ENCODE results near the gene PAFAH1B2.

DNA sequence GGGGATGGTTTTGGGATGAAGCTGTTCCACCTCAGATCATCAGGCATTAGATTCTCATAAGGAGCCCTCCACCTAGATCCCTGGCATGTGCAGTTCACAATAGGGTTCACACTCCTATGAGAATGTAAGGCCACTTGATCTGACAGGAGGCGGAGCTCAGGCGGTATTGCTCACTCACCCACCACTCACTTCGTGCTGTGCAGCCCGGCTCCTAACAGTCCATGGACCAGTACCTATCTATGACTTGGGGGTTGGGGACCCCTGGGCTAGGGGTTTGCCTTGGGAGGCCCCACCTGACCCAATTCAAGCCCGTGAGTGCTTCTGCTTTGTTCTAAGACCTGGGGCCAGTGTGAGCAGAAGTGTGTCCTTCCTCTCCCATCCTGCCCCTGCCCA is 2.1 kb downstream of the APOC3 start:
- RRBS, result no CpG with 5 or more reads among the region's 5 CpGs

GRCh38 chr11:116857642-116858678 is 20.5 kb upstream of the APOA1 start:
- RRBS, result no CpG with 5 or more reads among the region's 23 CpGs

DNA sequence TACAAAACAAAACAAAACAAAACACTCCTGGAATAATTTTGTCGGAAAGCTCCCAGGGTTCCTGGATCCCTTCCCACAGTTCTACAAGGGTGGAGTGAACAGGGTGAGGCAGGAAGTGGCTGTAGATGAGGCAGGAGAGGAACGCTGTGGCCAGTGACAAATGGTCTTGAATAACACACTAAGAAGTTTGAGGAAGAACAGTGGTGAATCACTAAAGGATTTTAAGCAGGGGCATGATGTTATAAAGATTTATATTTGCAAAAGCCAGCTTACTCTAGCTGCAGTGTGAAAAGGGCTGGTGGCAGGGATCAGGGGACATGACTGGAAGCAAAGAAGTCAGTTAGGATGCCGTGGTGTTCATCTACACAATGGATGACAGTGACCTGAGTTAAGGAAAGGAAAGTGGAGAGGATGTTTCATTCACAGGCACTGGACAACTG is 33.9 kb upstream of the APOA1 start:
- RRBS, result no CpG with 5 or more reads among the region's 3 CpGs

GRCh38 chr11:116924728-116925597 is 87.5 kb upstream of the APOA1 start:
- RRBS, result no CpG with 5 or more reads among the region's 10 CpGs

DNA sequence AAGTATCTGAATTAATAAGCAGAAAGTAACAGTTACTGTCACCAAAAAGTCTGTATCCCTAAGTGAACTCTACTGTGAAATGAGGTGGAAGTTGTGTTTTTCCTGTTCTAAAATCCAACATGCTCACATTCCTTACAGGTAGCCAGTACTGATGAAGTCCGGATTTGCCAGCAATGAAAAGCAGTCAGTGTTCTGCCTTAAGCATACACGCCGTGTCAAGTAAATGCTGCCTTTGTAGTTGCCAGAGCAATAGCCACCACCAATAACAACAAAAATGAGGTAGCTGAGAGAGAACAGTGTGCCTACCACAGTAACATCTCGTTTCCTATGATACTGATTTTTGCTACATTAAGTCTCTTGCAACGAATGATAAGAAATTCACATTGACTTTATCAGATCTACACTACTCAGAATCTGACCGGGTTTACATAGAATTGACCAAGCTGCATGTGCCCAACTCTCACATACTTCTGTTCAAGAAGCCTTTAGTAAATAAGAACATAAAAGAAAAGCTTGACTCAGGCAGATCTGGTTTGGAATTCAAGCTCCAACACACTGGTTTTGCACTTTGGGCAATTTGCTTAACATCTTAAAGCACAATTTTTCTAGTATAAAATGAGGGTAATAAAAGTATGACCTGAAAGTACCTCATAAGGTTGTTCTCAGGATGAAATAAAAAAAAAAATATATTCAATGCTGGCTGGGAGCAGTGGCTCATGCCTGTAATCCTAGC is 95.3 kb downstream of the SIK3 start:
- RRBS, result no CpG with 5 or more reads among the region's 6 CpGs

- RRBS, result no CpG with 5 or more reads among the region's 3 CpGs
These were observed 14.6 kb downstream of the SIK3 start for GRCh38 chr11:117083552-117084005.

- RRBS, result 2% methylated on average over 28 of the region's 96 CpGs
These were observed at the start of gene PAFAH1B2 for GRCh38 chr11:117143762-117145022. TSS of gene PAFAH1B2 (plus strand) at chr11:117144287.

- RRBS, result no CpG with 5 or more reads among the region's 11 CpGs
These were observed 2.1 kb upstream of the TAGLN start for GRCh38 chr11:117196865-117197656.

DNA sequence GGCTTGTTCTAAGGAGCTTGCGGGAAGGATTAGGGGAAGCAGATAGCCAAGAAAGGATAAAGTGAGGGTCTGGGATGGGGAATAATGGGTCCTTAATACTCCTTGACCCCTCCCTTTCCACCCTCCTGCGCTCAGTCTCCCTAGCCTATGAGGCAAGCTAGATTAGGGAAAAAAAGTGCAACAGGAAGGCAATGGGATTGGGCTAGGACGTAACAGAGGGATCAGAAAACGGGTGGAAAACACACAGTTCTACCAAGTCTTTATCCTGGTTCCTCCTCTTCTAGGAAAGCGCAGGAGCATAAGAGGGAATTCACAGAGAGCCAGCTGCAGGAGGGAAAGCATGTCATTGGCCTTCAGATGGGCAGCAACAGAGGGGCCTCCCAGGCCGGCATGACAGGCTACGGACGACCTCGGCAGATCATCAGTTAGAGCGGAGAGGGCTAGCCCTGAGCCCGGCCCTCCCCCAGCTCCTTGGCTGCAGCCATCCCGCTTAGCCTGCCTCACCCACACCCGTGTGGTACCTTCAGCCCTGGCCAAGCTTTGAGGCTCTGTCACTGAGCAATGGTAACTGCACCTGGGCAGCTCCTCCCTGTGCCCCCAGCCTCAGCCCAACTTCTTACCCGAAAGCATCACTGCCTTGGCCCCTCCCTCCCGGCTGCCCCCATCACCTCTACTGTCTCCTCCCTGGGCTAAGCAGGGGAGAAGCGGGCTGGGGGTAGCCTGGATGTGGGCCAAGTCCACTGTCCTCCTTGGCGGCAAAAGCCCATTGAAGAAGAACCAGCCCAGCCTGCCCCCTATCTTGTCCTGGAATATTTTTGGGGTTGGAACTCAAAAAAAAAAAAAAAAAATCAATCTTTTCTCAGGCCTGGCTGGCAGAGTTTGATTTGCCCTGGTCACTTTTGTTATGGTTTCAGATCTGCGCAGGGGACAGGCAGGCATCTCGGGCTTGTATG is 5.0 kb downstream of the TAGLN start:
- RRBS, result no CpG with 5 or more reads among the region's 19 CpGs

GRCh38 chr11:117224181-117225118 is 7.4 kb downstream of the PCSK7 start:
- RRBS, result no CpG with 5 or more reads among the region's 15 CpGs

DNA sequence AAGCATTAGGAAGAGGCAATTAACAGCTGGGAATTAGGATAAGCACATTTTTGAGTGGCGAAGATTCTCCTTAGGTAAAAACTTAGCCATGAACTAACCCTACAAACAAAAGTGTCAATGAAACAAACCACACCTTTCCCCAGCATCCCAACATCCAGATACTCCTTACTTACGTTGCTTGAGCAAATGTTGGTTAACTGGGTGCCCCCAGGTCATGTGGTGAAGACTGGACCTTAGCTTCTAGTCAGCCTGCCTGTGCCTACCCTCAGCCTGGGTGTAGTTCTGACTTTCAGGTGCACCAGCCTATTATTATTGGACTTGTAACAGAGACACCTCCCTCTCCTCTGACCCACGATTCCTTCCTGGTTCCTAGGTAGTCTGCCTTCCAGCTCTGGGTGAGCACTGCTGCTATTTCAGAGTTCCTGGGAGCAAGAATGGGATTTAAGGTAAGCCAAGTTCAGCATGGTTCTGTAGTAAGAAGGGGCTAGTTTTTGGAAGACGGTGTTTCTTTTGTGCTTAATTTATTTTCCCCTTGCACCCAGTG is 138.3 kb downstream of the DSCAML1 start:
- RRBS, result no CpG with 5 or more reads among the region's 4 CpGs

- RRBS, result 69% methylated on average over 8 of the region's 21 CpGs
These were observed 79.1 kb downstream of the DSCAML1 start for GRCh38 chr11:117717629-117718543.

DNA sequence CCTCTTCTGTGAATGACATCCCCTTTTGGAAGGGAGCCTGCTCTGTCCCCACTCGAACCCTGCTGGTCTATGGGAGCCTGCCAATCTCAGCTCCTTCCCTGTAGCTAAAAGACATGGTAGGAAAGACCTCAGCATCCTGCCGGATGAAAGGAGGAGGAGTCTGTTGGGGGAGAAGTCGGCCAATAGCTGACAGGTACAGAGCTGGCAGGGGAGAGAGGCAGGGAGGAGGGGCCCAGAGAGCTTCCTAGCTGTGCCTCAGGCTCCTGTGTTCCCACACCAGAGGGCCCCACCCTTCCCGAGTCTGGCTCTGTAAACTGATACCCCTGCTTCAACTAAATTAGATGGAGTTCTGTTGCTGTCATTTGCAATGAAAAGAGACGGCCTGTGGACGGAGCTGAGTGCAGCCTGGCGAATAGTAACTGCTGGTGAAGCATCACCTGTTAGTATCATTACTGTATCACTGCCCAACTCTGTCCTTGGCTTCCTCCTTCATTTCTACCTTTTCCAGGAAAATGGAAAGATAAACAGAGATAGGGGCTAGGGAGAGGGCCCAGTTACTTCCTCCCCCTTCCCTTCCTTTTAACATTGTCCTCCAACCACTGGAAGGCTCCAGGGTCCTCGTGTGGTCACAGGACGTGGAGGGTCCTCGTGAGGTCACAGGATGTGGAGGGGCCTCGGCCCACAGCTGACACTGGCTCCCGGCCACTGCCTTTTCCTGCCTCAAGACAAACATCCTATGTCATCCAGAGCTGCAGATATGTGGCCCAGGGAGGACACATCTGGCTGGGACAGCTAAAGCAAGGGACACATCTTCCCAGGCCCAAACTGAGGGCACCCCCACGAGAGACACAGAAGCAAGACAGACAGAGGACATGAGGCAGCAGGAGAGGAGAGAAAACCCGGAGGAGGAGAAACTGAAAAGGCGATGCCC is 15.0 kb downstream of the FXYD6 start:
- RRBS, result no CpG with 5 or more reads among the region's 15 CpGs

- RRBS, result no CpG with 5 or more reads among the region's 8 CpGs
These were observed 7.4 kb downstream of the FXYD6 start for GRCh38 chr11:117869074-117869420.

GRCh38 chr11:117870028-117870699 is 6.3 kb downstream of the FXYD6 start:
- RRBS, result no CpG with 5 or more reads among the region's 9 CpGs

DNA sequence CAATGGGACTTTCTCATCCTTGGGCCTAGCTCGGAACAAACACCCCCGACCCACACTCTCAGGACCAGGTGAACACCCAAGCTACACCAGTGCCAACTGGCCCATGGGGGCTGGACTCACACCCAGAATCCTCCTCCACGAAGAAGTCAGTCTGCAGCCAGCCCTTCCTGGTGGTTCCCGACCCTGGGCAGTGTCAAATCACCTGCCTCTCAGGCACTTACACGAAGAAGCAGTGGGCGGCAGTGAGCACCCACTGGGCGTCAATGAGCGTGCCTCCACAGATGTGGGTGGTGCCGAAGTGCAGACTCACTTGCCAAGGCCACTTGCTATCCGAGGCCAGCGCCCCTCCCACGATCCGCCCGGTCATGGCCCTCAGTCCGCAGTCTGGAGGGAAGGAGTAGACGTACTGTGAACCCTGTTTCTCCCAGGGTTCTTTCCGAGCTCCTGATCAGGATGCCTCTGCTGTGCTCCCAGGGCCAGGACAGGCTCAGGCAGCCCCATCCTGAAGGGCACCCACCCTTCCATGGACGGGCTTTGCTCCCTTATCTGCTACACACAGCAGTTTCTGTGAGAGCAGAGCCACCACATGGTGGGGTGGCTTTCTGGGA is 19.5 kb downstream of the TMPRSS13 start:
- RRBS, result no CpG with 5 or more reads among the region's 18 CpGs

- RRBS, result no CpG with 5 or more reads among the region's 4 CpGs
These were observed 19.9 kb downstream of the IL10RA start for GRCh38 chr11:118006076-118006514.

DNA sequence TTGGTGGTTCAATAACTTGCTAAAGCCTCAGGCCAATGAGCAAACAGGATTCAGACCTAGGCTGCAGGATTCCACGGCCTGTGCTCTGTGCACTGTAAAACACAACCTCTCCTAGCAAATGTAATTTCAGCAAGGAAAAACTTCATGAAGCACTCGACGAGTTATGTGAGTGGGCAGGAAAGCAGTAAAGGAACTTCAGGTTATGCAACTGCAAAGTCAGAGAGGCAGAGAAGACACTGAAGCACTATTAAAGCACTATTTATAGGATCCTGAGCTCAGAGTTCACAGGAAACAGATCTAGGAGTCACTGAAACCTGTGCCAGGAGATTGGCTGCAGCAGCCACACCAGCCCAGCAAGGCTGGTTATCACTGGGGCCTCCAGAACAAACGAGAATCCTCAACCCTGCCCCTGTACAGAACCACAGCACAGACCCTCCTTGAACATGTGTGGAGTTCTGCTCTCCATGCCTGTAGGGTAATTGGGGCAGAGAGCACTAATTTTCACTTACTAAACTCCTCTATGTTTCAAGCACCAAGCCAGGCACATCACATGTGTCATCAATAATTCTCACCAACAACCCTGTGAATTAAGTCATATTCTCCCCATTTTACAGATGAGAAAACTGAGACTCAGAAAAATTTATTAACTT is 2.4 kb downstream of the SMIM35 start:
- RRBS, result no CpG with 5 or more reads among the region's 4 CpGs

GRCh38 chr11:118088315-118088769 is 1.6 kb upstream of the SMIM35 start:
- RRBS, result no CpG with 5 or more reads among the region's 7 CpGs

- RRBS, result no CpG with 5 or more reads among the region's 15 CpGs
These were observed 3.7 kb upstream of the SCN4B start for GRCh38 chr11:118156186-118156803.

Data from Jurkat, Clone E6-1 (cell line).